CMK (cell line): ENCODE data around the genes ATOSA and PYGO1.

GRCh38 chr15:52518845-52519338, 9.8 kb downstream of the MYO5A start:
- RRBS: no CpG with 5 or more reads among the region's 6 CpGs

DNA sequence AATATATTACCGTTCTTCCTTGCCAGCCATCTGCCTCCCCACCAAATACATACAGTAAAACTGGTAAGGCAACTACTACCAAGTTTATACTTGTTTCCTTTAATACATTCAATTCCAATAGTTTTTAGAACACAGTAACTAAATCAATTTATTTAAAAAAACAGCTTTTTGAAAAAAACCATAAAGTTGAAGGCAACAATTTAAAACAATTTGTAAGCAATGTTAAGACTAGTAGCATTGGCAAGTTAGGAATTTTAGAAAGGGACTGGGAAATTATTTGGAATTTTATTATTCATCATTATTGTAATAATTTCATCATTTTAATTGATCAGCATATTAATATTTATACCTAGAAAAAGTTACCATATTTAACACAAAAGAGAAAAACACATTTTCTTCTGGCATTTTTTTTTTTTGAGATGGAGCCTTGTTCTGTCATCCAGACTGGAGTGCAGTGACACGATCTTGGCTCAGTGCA, 20.6 kb upstream of the ARPP19 start:
- RRBS: no CpG with 5 or more reads among the region's 2 CpGs

DNA sequence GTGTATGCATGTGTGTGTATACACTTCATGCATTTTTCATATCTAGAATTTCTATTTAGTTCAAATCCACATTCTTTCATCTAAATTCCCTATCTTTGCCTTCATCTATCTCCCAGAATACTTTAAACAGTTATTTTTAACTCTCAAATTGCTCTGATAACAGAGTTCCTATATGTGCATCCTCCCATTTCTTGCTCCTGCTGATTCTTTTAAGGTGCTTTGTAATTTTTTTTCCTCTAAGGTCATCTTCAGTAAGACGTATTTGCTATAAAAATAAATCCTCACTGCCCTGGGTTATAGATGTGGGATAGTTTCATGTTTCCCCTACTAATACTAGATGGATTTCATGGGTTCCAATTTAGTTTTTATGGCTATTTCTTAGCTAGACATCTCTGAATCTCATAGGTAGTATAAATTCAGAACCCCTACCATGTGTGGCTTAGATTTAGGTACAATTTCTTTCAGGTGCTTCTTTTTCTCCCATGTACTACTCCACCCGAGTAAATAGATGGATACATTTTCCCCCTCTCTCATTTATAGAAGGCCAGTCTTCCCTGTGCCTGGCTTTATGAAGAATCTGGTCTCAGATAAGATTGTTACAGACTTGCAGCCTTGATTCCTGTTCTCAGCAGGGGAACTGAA, 33.5 kb upstream of the ARPP19 start:
- RRBS: no CpG with 5 or more reads among the region's 2 CpGs

GRCh38 chr15:52650582-52651242, 28.5 kb downstream of the ATOSA start:
- RRBS: no CpG with 5 or more reads among the region's 4 CpGs

GRCh38 chr15:52679078-52679582, at the start of gene ATOSA:
ATOSA (minus strand) TSS chr15:52679388.
- RRBS: 2% methylated on average over 22 of the region's 52 CpGs

GRCh38 chr15:52680656-52681313, 1.6 kb upstream of the ATOSA start:
- RRBS: no CpG with 5 or more reads among the region's 3 CpGs

GRCh38 chr15:52780559-52781133, 9.5 kb downstream of the ONECUT1 start:
- RRBS: no CpG with 5 or more reads among the region's 17 CpGs

DNA sequence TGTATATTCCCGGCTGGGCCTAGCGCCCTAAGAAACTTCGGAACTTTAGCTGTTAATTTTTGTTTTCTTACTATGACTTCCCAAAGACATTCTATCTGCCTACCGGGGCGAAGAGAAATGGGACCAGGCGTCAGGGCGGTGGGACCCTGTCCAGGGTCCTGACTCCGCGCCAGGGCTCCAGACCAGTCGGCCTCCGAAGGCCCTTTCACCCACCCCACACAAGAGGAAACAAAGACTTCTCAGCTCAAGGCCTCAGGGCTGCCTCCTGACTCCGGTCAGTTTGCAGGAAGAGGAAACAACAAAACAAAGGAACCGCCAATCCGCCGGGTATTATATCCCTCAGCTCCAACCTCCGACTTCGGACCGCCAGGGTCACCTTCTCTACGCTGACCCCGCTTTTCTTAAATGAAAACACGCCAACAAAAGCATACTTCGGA, 6.8 kb downstream of the ONECUT1 start:
- RRBS: 93% methylated on average over 7 of the region's 22 CpGs

GRCh38 chr15:52799842-52800350, 9.8 kb upstream of the ONECUT1 start:
- RRBS: no CpG with 5 or more reads among the region's 9 CpGs

GRCh38 chr15:52975444-52975945, 185.4 kb upstream of the ONECUT1 start:
- RRBS: no CpG with 5 or more reads among the region's 2 CpGs

- RRBS: no CpG with 5 or more reads among the region's 3 CpGs
Observed at GRCh38 chr15:53437961-53438507, 321.4 kb downstream of the WDR72 start.

GRCh38 chr15:55247836-55248639, 41.6 kb downstream of the RAB27A start:
- RRBS: no CpG with 5 or more reads among the region's 5 CpGs

DNA sequence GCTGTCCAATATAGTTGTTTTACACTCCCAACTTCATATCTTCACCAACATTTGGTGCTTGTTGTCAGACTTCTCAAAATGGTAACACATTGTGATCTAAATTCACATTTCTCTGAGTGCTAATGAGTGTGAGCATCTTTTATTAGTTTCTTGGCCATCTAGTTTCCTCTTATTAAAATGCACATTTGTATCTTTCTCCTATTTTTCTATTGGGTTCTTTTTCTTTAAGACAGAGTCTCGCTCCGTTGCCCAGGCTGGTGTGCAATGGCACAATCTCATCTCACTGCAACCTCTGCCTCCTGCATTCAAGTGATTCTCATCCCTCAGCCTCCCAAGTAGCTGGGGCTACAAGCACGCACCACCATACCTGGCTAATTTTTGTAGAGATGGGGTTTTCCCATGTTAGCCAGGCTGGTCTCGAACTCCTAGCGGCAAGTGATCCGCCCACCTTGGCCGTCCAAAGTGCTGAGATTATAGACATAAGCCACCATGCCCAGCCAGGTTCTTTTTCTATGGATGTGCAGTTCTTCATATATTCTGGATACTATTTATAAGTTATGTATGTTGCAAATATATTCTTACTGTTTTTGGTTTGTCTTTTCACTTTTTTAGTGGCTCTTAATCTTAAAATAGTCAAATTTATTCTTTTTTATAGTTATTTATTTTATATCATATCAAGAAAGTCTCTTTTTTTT, 30.8 kb downstream of the RAB27A start:
- RRBS: no CpG with 5 or more reads among the region's 7 CpGs

GRCh38 chr15:55288751-55289385, 745 bp downstream of the RAB27A start:
- RRBS: 91% methylated on average over 6 of the region's 10 CpGs

- RRBS: no CpG with 5 or more reads among the region's 12 CpGs
Observed at GRCh38 chr15:55356792-55357752, 38.0 kb downstream of the PIGB start.

GRCh38 chr15:55372655-55373200, 35.4 kb downstream of the CCPG1 start:
- RRBS: no CpG with 5 or more reads among the region's 2 CpGs

DNA sequence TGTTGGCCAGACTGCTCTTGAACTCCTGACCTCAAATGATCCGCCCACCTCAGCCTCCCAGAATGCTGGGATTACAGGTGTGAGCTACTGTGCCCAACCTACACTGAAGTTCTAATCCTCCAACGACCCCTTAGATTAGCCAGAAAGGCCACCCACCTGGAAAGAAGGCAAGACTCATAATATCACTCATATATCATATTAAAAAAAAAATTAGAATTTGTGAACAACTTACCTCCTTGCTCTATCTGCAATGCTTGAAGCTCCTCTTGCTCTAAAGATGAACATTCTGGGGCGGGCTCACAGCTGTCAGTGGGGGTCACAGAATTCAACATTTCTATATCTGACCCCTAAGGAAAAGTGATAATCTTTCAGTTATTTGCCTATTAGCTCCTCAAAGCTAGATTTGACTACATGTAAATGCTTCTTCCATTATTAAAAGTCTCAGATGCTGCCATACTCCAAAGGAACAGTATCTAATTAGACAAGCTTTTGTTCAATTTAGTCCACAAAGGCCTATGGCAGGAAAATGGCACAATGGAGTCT, 22.7 kb downstream of the CCPG1 start:
- RRBS: no CpG with 5 or more reads among the region's 3 CpGs

DNA sequence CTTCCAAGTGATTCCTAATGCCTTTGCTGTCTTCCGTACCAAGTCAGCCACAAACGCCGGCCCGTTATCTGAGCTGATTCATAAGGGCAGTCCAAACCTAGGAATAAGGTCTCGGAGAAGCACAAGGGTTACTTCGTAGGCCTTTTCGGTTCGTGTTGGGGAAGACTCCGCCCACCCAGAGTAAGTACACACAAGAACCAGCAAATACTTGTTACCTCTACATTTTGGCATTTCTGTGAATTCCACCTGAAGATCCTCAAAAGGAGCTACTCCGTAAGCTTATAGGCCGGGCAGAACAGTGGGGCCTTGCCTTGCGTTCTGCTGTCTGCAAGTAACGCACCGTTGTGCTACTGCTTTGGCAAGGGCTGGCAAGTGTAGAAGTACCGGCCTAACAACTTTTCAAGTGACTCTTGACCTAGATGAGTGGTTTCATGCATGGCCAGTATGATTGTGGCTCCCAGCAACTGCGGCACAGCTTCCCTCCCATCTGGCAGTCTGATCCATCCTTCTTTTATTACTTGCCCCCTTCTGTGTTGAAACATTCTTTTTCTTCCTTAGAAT, 6.3 kb upstream of the DNAAF4 start:
- RRBS: 100% methylated on average over 1 of the region's 16 CpGs

DNA sequence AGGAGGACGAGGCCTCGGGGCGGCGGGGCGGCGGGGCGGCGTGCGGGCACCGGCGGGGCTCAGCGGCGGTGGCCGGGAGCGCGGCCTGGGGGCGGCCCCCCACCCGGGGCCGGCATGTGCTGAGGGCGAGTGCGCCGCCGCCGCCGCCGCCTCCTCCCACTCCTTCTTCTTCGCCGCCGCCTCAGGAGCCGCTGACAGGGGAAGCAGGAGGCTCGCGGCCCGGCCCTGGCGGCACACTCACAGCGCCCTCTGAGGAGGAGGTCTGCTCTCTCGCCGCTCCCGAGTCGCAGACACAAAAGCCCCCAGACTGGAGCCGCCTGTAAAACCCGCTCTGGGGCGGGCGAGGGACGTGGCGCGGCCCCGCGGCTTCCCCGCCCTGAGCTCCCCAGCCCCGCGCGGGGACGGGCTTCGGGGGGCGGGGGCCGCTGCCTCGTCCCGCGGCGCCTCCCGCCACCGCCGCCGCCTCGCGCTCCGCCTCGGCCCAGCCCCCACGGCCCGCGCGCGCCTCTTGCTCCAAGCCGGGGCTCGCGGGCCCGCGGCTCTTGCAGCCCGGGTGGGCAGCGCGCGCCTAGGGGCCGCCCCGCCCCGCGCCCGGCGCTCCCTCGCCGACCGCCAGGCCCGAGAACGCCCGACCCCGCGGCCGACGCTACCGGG, at the start of gene PYGO1:
TSS of gene PYGO1 (minus strand) at position 294 of the 654 bp plus-strand sequence.
- RRBS: 36% methylated on average over 21 of the region's 99 CpGs